Measurements from ENCODE around the genes GNAQ and TLE4.

DNA sequence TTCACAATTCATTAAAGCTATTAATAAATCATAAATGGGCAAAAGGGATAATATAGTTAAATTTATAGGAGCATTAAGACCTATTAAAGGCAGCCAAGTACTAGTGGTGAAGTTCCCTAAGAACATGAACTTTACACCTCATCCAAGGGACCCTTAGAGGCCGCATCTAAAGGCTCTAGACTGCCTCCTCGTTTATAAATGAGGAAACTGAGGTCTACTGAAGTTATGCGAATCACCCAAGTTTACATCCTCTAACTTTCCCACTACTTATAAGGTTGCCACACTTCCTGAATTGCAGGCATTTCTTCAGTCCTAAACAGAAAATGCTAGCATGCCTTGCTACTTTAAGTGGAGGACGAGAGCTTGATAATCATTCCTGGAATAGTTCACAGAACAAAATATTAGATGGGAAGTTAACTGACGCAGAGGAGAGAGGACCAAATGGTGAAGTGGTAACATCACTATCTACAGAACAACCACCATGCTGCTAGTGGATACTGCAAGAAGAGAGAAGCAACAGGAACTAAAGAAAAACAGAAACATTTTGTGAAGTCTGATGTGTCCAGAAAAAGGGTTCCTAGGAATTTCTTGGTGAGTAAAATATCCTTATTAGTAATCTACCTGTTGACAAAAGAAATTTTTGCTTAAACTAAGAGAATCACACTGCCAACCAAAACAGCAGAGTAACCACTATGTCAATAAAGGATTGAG is 85.8 kb downstream of the GNAQ start:
- PRO-cap: no peak

- PRO-cap: unidirectional peak, plus-strand start at chr9:77977584
Measured at GRCh38 chr9:77977004-77977922, 54.3 kb downstream of the GNAQ start.

DNA sequence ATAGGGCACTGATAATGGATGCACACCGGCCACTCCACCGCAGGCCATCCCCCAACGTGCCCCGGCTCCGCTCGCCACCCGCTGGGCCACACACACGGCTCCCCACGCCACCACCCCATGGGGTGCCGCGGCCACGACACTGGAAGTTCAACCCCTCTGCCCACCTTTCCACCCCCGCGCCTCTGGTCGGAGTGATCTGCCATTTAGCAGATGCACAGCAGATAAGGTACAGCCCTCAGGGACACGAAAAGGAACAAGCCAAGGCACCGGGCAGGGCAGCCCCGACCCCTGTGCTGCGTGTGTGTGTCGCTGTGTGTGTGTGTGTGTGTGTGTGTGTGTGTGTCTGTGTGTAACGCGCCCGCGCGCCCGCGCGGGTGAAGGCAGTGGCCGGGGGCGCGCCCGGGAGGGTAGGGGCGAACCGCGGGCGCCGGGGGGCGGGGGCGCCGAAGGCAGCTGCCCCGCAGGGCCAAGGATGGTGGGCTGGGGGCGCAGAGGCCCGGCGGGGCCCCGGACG is 976 bp downstream of the GNAQ start:
- PRO-cap: bidirectional peak, plus-strand start at position 405 of the sequence, minus-strand start at position 193 of the sequence

- PRO-cap: bidirectional peak, plus-strand start at chr9:78032192, minus-strand start at chr9:78031950
Measured at GRCh38 chr9:78031696-78032016, at the start of gene GNAQ. Gene GNAQ, minus strand, starts transcription at chr9:78031811.

- PRO-cap: no peak
Measured at GRCh38 chr9:78239346-78239770, 3.5 kb downstream of the CEP78 start.

DNA sequence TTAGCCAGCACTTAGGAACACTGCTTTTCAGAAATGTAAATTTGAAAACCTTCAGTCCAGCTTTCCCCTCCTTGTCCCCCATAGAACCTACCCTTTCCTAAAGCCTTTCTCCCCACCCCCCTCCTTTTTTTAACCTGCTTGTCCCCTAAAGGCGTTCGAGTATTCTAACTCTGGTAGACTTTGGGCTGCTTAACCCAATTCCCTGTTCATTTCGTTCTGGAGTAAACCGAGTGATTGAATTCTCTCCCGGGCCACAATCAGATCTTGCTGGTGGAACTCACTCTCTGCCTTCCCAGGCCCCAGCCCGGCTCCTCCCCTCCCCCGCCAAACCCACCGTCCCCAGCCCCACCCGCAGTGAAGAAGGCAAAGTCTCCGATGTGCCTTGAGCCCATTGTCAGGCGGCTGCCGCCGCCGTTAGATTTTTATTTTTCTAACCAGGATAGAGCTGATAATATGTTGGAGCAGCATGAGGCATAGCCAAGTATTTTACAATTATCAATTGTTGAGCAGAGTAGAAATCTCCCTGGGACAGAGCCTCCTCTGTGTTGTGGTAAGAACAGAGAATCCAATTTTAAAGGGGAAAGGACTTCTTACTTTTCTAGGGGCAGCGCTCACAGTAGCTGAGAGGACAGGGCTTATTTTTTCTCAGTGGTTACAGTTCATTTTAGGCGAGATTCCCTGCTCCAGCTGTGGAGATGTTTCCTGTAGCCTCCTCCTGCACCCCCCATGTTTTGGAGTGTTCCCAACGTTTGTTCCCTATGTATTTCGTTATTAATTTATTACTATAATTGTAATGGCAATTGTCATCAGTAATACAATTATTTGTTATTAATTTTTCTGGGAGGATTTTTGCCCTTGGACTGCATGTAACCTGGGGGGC is 1.2 kb downstream of the PSAT1 start:
- PRO-cap: no peak

DNA sequence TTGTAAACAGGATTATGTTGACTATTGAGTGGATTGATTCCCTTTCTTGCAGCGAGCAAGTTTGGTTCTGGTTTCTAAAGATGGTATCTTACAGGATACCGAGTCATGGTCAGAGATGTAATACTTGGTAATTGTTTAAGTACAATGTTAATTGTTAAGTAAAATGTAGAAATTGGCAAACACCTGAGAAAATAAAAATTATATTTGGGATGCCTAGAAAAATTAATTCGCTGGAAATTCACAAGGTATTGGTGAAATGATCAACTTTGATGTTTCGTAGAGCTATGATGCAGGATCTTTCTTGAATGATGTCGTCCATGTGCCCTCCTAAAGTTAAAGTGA is 372.4 kb downstream of the PSAT1 start:
- PRO-cap: no peak

GRCh38 chr9:78821547-78822096 is 524.7 kb downstream of the PSAT1 start:
- PRO-cap: no peak

- PRO-cap: bidirectional peak, plus-strand start at chr9:79571819, minus-strand start at chr9:79571461; bidirectional peak, plus-strand start at chr9:79571965, minus-strand start at chr9:79572046; bidirectional peak, plus-strand start at chr9:79572384, minus-strand start at chr9:79572311
Measured at GRCh38 chr9:79571634-79572347, at the start of gene TLE4. Gene TLE4, plus strand, starts transcription at chr9:79571965.

DNA sequence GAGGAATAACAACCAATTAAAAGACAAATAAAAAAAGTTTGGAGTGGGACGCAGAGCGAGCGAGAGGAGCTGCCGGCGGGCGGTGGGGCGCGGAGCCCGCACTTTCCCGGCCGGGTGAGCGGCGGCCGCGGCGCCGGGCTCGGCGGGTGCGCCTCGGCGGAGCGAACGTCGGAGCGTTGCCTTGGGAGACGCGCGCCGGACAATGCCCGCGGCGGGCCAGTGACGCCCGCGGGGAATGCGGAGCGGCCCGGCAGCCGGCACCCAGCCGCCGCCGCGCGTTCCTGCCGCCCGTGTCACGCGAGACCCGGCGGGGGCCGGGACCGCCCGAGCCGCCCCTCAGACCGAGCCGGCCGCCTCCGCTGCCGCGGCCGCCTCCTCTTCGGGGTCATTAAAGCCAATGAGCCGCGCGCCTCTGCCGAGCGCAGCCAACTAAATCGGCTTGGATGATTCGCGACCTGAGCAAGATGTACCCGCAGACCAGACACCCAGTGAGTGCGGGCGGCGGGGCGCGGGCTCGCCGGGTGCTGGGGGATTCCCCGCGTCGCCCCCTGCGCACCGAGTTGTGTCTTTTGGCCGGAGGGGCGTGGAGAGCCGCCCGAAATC is 684 bp downstream of the TLE4 start:
- PRO-cap: bidirectional peak, plus-strand start at position 37 of the sequence, minus-strand start outside the sequence; bidirectional peak, plus-strand start at position 339 of the sequence, minus-strand start at position 237 of the sequence; bidirectional peak, plus-strand start at position 489 of the sequence, minus-strand start at position 487 of the sequence

- PRO-cap: no peak
Measured at GRCh38 chr9:79574119-79574330, 2.3 kb downstream of the TLE4 start.

- PRO-cap: no peak
Measured at GRCh38 chr9:79812332-79812894, 240.6 kb downstream of the TLE4 start.

GRCh38 chr9:79975617-79976360 is 404.0 kb downstream of the TLE4 start:
- PRO-cap: no peak

DNA sequence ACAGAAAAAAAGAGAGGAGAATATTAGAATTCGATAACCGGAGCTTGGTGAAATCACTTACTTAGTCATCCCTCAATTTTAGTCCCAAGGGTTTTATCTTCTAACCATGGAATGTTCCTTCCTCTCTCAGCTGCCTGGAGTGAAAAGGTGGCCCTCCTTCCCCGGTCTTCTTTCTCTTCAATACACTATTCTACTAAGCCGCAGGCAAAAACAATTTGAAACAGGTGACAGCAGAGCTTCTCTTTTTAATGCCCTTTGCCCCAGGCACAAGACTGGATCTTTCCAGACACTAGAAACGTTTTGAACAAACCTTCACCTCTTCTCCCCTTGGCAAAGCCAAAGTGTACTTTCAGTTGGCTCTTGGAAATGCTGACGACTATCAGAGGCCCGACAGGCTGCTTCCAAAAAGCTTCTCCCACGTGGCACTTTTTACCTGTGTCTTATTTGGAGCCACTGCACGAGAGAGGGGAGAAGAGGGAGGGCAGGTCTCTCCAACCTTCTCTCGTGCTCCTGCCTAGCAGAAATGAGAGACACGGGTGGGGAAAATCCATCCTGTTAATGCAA is 543.8 kb downstream of the TLE1 start:
- PRO-cap: no peak

GRCh38 chr9:81609569-81610188 is 79.7 kb downstream of the TLE1 start:
- PRO-cap: unidirectional peak, minus-strand start at chr9:81609994

- PRO-cap: no peak
Measured at GRCh38 chr9:81655614-81656485, 33.5 kb downstream of the TLE1 start.

DNA sequence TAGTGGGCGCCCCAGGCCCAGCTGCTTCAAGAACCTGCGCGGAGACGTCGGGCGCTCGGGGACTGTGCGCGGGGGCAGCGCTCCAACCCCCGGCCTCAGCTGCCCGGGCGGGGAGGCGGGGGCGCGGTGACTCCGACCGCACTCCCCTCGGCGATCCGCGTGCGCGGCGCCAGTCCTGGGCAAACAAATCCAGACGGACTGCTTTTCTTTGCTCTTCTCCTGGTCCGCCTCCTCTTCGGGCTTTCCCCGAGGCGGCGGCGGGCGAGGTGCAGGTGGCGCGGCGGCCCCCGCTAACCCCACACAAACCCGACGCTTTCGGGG is 926 bp downstream of the TLE1 start:
- PRO-cap: bidirectional peak, plus-strand start at position 230 of the sequence, minus-strand start at position 36 of the sequence

- PRO-cap: no peak
Measured at GRCh38 chr9:82369109-82369731, 380.6 kb downstream of the SPATA31D1 start.

GRCh38 chr9:83395710-83395909 is 142.6 kb downstream of the FRMD3 start:
- PRO-cap: no peak

- PRO-cap: no peak
Measured at GRCh38 chr9:83473110-83474044, 64.8 kb downstream of the FRMD3 start.